Right cardiac atrium (tissue), 1 donor: ENCODE results near the genes ZNF202, OR6X1, OR10D3, OR8B2, OR8B4, ACRV1 and PATE2.

- PRO-cap = no peak
These were observed 109.9 kb upstream of the GRAMD1B start for GRCh38 chr11:123320240-123320507.

DNA sequence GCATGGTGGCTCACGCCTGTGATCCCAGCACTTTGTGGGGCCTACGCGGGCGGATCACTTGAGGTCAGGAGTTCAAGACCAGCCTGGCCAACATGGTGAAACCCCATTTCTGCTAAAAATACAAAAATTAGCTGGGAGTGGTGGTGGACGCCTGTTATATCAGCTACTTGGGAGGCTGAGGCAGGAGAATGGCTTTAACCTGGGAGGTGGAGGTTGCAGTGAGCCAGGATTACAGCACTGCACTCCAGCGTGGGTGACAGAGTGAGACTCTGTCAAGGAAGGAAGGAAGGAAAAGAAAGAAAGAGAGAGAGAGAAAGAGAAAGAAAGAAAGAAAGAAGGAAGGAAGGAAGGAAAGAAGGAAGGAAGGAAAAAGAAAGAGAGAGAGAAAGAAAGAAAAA lies 35.9 kb downstream of the GRAMD1B start:
- PRO-cap = no peak

DNA sequence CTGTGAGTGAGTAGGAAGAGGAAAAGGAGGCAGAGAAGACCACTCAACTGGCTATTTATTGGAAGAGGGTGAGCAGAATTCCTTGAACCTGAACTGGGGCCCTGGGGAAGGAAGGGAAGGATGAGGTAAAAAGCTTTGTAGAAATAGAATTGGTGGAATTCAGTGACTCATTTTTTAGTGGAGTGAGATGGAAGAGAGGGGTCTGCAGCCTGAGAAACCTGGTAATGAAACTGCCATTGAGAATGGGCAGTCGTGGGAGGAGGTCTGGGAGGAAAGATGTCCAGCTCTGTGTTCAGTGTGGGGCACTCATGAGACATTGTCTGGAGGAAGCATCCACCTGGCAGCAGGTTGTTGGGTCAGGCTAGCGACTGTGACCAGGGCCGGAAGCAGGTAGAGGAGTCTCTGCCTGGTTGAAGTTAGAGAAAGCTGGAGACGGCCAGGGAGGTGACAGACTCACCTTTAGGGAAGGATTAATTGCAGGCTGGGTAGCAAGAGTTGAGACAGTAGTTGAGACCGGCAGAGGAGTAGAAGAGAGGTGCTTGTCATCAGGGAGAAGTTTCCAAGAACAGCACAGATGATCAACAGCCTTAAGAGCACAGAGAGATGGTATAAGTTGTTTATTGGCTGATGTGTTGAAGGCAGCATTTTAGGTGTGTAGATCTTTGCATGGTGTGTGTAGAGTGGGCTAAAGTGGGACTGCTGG lies 79.9 kb downstream of the SCN3B start:
- PRO-cap = no peak

GRCh38 chr11:123740707-123741934 lies at the start of gene ZNF202:
ZNF202 (minus strand) TSS chr11:123741660.
- PRO-cap = bidirectional peak, plus-strand start at chr11:123741331, minus-strand start at chr11:123741336; bidirectional peak, plus-strand start at chr11:123741756, minus-strand start at chr11:123741660

- PRO-cap = no peak
These were observed at the start of gene OR6X1 for GRCh38 chr11:123754337-123754789. OR6X1 (minus strand) TSS chr11:123754518.

GRCh38 chr11:123797100-123797973 lies 8.8 kb downstream of the OR6M1 start:
- PRO-cap = no peak

DNA sequence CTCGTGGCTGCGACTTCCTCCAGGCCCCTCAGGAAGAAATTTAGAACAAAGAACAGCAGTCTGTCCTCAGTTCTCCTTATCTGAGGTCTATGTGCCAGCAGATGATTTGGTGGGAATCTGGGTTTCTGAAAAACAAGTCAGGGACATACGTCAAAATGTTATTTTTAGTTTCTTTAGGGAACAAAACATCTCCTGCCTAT lies 8.1 kb downstream of the OR6M1 start:
- PRO-cap = no peak

- PRO-cap = no peak
These were observed at the start of gene OR10D3 for GRCh38 chr11:124183168-124183539. OR10D3 (plus strand) TSS chr11:124183345.

DNA sequence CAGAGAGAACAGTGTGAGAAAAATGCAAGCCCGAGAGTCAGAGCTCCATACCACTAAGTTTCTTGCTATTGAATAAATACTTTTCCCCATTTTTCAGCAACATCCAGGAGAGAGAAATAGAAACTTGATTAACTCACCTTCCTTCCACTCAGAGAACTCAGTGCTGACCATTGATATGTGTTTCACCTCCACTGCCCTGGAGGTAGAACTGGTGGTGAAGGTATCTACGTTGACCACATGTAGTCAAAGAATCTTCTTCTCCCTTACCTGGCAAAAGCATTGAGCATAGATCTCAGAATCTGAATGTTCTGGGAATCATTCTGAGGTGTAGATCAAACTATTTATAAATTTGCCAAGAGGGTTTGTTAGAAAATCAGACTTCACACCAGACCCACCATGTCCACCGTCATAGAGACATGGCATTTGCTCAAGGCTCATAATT lies at the start of gene OR8B2:
Gene OR8B2 (minus strand): TSS at position 263 of the 442 bp plus-strand sequence.
- PRO-cap = no peak

DNA sequence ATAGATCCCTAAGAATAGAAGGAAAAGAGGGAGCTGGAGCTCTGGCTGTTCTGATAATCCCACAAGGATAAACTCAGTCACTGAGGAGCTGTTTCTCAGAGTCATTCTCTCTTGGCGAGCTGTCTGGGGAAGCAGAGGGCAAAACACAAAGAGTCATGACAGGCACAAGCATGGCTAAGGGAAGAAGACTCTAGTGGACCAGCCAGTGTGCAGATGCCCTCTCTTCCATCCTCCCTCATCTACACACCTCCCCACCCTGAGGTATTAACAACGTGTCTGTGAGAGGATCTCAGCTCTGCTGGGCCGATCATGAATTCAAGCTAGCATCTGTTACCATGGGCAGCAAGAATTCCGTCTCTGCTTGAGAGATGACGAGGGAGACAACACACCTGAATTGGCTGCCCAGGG lies at the start of gene OR8B4:
Gene OR8B4 (minus strand): TSS at position 105 of the 408 bp plus-strand sequence.
- PRO-cap = no peak

DNA sequence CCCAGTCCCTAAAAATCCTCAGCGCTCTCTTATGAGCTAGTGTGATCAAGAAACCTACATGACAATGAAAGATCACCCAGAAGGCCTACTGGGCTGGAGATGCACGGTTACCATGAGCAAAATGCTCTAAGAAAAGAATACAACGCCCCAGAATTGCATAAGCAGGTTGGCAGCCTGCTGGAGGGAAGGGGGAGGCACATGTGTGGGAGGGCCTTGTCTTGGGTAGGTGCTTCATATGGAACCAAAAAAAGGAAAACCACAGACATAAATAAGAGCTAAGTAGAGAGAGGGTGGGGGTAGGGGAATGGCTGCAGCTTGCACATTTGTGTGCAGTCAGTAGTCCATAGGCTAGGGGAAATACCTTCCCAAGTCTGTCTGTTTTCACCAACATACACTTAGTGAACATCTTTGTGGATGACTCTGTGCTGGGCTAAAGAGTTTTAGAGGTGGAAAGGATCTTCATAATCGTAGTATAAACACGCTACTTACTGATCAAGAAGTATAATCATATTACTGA lies 2.8 kb downstream of the SIAE start:
- PRO-cap = no peak

DNA sequence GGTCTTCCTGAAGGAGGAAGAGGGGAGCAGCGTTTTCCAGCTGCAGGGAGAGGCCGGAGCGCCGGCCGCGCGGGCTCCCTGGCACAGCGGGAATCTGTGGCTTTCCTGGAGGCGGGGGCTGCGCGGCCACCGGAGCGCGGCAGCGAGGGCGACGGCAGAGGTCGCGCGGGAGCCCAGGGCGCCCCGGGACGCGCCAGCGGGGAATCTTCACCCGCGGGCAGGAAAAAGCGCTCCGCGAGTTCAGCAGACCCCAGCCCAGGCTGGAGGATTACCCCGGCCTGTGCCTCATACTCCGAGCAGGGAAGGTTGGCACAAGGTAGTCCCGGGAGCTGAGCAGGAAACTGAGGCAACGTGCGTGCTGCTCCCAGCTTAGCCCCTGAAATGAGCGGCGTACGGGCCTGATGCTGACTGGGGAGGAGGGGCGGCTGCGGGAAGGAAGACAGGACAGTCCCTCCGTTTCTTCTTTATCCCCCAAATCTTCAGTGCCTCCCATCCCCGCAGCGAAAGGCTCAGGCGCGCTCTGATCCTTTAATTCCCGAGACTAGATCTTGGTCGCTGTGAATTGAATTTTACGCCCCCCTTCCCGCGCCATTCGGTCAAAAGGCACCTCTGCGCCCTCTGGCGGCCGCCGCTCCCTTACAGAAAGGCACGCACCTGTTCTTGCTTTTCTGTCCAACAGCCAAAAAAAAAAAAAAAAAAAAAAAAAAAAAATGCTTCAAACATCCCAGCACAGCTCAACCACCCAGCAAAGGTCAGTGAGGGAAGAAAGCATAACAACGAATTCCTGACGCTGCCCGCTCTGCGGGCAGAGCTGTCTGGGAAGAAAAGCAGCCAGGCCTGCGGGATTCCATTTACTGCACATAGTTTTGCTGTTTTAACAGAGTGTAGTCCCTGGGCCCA lies 873 bp upstream of the ESAM start:
- PRO-cap = bidirectional peak, plus-strand start at position 129 of the sequence, minus-strand start at position 71 of the sequence

DNA sequence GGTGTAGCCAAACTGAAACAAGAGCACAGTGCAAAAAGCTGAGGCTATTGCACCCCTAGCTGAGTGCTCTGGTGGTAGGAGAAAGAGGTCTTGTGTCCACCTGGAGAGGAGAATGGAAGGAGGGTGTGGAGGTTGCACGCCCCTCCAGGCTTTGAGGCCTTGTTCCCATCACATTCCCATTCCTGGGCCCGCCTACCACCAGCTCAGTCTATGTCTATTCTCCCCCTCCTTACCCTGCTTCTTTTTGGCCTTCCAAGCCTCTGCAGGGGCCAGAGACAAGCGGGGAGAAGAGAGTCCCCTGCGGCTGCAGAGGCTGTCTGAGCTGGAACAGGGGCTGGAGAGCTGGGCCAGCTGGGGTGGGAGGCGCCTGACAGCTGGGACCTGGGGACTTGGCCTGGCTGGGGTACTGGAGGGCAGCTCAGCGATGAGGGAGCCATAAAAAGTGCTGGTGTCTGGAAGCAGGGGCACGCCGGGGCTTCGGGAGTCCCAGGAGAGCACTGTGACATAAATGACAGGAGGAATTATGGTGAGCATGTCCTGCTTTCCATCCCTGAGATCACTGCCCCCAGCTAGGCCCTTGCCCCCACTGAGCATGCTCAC lies 6.5 kb downstream of the ROBO4 start:
- PRO-cap = no peak

DNA sequence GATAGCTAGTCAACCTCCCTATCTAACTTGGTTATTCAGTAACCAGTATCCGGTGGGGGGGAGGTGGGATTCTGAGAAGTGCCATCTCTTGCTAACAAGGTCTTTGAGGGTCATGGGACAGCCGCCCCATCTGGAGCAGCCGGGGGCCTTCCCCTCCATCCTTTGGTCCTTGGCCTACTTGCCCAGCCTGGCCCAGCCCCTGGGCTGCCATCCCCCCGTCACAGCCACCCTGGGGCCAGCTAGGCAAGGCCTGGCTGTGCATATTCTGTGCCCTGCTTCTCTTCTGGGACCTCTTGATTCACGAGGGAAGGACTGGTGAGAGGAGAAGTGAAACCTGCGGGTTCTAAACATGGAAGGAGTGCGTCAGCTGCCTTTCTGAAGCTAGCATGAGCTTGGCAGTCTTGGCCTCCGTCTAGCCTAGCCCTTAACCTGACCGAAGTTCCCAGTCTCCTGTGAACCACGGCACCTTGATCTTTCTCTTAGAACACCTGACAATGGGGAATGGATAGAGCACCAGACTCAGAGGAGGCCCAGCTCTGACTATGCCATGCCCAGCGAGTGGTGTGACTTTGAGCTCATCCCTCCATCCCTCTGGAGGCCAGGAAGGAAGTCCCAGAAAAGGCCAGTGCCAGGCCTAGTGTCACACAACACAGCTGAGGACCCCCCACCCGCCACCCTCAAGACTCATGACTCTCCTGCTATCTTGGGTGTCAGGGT lies 9.4 kb downstream of the SLC37A2 start:
- PRO-cap = no peak

- PRO-cap = no peak
These were observed 19.9 kb downstream of the SLC37A2 start for GRCh38 chr11:125082859-125083576.

DNA sequence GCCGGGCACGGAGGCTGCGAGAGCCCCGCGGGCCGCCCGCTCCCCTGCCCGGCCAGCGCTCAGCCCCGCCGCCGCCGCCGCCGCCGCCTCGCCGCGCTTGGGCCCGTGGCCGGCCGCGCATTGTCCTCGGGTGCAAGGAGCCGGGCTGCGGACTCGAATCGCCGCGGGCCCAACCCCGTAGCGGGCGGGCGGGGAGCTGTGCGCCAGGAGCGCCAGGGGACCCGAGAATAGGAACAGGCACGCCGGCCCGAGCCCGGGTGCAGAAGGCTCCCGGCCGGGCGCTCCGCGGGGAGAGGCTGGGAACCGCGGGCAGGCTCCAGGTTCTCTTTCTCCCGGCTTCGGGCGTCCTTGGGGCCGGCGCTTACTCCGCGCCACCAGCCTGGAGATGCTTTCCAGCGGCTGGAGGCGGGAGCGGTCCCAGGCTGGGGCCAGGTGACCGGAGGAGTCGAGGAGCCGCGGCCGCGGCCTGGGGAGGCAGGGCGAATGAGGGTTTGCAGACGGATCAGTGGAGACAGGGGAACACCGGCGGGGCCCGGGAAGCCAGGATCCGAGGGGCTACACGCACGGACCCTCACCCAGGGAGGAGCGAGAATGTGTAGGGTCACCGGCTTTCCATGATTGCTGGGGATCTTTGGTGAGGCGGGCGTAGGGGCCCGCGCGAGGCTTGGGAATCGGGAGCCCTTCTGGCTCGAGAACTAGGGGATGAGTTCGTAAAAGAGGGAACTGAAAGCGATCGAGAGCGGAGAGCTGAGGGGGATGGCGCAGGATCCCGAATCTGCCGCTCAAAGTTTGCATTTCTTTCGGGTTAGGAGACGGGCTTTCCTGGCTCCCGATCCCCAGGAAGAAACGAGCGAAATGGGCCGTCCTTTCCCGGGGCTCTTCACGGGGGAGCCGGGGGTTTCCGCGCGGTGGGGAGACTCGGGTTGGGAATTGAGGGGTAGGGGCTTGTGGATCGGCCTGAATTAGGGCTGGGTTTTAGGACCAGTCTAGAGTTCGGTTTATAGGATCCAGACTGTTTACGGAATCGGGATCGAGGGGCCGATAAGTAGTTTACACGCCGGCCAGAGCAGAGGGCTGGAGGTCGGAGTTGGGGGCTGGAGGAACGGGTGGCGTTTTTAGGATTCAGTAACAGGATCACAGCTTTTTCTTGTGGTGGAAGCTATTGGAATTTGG lies 917 bp downstream of the PKNOX2 start:
- PRO-cap = bidirectional peak, plus-strand start at position 431 of the sequence, minus-strand start at position 121 of the sequence; bidirectional peak, plus-strand start at position 732 of the sequence, minus-strand start at position 689 of the sequence

GRCh38 chr11:125168961-125169588 lies 4.5 kb downstream of the PKNOX2 start:
- PRO-cap = bidirectional peak, plus-strand start at chr11:125169149, minus-strand start at chr11:125169060

DNA sequence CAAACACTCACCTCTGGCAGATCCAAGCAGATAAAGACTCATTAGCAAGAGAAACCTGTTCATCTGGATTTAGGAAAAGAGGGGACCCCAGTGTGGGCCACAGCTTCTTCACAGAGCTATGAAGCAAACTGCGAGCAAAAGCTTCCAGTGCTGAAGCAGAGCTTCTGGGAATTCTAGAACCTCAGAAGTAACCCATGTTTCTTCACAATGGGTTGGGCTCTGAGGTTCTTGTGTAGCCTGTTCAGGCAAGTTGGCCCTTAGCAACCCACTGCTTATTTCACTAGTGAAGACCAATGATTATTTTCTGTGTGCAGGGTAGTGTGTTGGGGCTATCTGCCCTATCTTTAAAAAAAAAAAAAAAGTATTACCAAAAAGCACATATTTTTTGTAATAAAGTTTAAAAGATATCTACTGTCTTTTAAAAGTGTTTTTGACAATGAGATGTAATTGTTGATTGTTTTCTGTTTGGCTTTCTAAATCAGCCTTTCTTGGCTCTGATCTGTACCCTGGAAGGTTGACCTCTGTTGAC lies at the start of gene ACRV1:
Gene ACRV1 (minus strand): TSS at position 130 of the 529 bp plus-strand sequence.
- PRO-cap = no peak

GRCh38 chr11:125684304-125684908 lies 3.8 kb upstream of the ACRV1 start:
- PRO-cap = no peak

DNA sequence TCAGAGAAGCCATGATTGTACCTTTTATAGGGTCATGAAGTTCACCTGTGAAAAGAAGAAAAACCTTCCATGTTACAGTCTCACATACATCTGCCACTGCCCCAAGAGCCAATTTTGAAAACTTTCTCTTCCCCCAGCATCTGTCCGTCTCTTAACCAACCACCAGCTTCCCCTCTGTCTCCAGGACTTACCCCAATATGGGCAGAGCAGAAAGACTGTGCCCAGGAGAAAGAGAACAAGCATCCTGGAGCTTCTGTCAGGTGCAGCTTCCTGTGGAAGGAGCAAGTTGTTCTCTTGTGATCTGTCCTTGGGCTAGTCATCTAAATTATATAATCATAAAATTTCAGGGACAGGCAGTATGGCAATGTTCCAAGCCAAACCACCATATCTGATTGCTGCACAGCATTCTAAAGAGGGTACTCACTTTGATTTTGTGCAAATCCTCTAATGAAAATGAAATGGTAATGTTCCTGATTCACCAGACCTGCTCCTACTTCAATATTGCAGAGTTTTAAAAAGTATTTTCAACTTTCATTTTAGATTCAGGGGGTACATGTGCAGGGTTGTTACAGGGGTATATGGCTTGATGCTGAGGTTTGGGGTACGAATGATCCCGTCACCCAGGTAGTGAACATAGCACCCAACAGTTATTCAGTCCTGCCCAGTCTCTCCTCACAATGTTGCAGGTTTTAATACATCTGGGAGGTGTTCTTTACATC lies at the start of gene PATE2:
Gene PATE2 (minus strand): TSS at position 298 of the 719 bp plus-strand sequence.
- PRO-cap = no peak